ENCODE measurements around a stretch of chr5.

- RRBS: no CpG with 5 or more reads among the region's 3 CpGs
CAGE:
- cytosol, long polyA plus RNA: no peak
- long polyA plus RNA: no peak
- nucleus, long polyA plus RNA: no peak
These were observed 3.7 kb downstream of the PPIC start for GRCh38 chr5:123032678-123033340.

DNA sequence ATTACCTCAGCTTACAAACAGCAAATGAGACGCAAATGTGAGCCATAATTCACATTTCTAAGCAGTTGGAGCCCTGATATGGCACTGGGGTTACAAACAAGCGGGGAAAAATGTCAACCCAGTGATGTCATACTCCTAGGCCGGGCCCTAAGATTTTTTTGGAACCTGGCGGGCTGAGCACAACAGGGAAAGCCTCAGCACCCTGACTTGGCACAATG, 476 bp upstream of the CSNK1G3 start:
- RRBS: no CpG with 5 or more reads among the region's 4 CpGs
CAGE:
- cytosol, long polyA plus RNA: no peak
- long polyA plus RNA: no peak
- nucleus, long polyA plus RNA: no peak

- RRBS: no CpG with 5 or more reads among the region's 8 CpGs
CAGE:
- cytosol, long polyA plus RNA: no peak
- long polyA plus RNA: no peak
- nucleus, long polyA plus RNA: no peak
These were observed 33.5 kb downstream of the CSNK1G3 start for GRCh38 chr5:123545334-123546020.

DNA sequence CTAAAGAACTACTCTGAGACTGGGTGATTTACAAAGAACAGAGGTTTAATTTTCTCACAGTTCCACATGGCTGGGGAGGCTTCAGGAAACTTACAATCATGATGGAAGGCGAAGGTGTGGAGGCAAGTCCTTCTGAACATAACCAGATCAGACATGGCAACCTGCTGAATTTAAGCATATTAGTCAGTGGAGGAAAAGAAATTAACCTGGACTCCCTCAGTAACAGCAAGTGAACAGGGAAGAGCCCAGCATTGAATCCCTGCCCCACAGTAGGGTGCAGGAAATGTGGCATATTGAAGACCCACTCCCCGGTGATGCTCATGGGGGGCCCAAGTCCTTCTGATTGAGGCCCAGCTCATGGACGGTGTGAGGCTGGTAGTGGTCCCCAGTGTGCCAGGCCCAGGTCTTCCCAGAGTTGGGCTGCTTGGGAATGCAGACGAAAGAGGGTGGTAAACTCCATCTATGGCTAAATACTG, 142.8 kb downstream of the CSNK1G3 start:
- RRBS: no CpG with 5 or more reads among the region's 4 CpGs
CAGE:
- cytosol, long polyA plus RNA: no peak
- long polyA plus RNA: no peak
- nucleus, long polyA plus RNA: no peak

- RRBS: no CpG with 5 or more reads among the region's 7 CpGs
CAGE:
- cytosol, long polyA plus RNA: no peak
- long polyA plus RNA: no peak
- nucleus, long polyA plus RNA: no peak
These were observed 85.1 kb downstream of the ZNF608 start for GRCh38 chr5:124661094-124661904.

DNA sequence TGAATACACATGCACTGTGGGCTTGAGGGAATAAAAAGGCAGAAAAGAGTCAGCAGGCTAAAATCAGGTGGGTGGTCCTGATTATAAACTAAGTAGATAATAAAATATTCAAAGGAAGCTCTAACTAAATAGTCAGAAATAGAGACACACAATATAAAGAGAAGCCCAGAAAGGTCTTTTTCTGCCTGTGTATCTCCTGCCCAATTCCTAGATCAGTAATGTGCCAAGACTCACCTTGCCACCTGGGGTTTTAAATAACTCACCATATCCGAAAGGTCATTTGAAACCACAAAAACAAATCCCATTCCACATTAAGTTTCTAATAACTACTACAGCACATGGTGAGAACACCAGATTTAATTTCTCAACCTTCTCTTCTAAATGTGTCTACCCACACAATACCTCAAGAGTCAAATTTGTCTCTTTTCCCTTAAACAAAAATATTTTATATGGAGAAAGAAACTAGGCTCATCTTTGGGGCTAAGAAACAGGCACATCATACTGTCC, 75.3 kb downstream of the ZNF608 start:
- RRBS: no CpG with 5 or more reads among the region's 1 CpG
CAGE:
- cytosol, long polyA plus RNA: no peak
- long polyA plus RNA: no peak
- nucleus, long polyA plus RNA: no peak

- RRBS: no CpG with 5 or more reads among the region's 3 CpGs
CAGE:
- cytosol, long polyA plus RNA: no peak
- long polyA plus RNA: no peak
- nucleus, long polyA plus RNA: no peak
These were observed 124.7 kb upstream of the ZNF608 start for GRCh38 chr5:124871178-124871550.

DNA sequence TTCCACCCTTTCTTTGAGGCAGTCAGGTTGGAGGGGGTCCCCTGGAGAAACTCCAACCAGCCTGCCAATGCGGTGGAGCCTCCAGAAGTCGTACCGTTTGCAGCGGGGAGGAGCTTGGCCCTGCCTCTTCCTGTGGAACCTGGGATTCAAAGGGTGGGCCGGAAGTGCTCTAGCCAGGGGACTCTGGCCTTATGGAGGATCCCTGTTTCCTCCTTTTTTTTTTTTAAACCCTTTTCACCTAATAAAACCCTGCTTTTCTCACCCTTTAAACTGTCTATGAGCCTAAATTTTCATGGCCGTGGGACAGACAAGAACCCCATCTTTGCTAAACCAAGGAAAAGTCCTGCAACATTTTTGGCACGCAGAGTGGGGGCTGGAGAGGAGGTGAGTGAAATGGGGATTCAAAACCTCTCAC, 216.4 kb upstream of the ZNF608 start:
- RRBS: no CpG with 5 or more reads among the region's 7 CpGs
CAGE:
- cytosol, long polyA plus RNA: no peak
- long polyA plus RNA: no peak
- nucleus, long polyA plus RNA: no peak

GRCh38 chr5:125225401-125225641, 478.9 kb upstream of the ZNF608 start:
- RRBS: no CpG with 5 or more reads among the region's 2 CpGs
CAGE:
- cytosol, long polyA plus RNA: no peak
- long polyA plus RNA: no peak
- nucleus, long polyA plus RNA: no peak

GRCh38 chr5:125257616-125258009, 511.2 kb upstream of the ZNF608 start:
- RRBS: no CpG with 5 or more reads among the region's 1 CpG
CAGE:
- cytosol, long polyA plus RNA: no peak
- long polyA plus RNA: no peak
- nucleus, long polyA plus RNA: no peak

DNA sequence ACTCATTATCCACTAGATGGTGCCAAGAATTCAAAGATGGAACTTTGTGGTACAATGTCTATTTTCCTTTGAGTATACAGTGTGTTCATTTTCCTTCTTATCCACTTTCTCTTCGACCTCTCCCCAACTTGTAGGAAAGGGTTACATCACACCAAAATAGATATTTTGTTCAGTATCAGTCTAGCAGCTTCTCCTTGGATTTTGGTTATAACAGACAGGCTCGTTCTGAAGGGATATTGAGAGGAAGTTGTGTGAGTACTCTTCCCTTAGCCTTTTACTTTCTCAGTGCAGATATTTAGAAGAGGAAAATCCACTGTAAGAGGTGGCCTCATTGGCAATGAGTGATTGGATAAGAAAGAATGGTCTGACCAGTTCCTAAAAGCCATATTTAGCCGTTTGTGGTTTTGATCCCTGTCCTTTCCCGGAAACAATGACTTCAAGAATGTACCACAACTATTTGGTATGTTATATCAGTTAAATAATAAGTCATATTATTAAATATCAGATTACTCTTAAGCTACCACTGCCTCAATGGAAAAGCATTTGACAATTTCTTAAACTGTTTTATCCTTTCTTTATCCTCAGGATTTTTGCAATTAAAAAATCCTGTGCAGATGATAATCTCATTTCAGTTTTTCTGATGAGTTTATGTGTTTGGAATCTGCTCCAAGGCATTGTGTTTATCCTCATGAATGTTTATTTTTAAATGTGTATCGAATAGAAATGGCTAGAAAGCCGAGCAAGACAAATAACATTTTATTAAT, 68.9 kb upstream of the GRAMD2B start:
- RRBS: no CpG with 5 or more reads among the region's 6 CpGs
CAGE:
- cytosol, long polyA plus RNA: no peak
- long polyA plus RNA: no peak
- nucleus, long polyA plus RNA: no peak

DNA sequence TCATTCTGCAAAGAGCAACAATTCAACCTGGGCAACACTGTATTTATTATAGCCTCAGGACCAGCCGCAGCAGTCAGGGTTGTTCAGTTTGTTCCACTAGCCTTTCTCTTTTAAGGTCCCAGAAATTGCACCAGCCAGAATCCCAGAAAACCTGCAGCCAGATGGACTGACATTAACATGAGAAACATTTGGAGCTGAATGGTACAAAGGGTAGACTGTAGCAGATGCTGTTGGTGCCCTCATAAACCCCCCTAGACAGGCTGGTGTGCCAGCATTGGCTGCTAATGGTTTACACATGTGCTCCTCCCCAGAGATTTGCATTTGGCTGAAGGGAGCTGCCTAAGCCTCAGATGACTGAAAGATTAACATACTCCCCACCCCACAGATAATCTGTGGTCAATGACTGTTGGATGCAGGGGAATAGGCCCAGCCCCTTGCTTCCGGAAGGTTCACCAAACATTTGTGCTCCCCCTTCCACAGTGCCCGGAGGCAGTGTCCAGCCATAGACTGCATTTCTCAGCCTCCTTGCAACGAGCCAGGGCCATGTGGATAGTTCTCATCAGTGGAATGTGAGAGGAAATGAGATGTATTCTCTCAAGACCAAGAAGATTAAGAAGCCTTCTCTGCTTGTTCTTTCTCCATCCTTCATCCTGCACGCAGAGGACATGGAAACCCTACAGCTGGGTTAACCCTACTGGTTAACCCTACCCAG, 48.7 kb downstream of the TEX43 start:
- RRBS: 17% methylated on average over 1 of the region's 5 CpGs
CAGE:
- cytosol, long polyA plus RNA: no peak
- long polyA plus RNA: no peak
- nucleus, long polyA plus RNA: no peak

GRCh38 chr5:126825565-126826310, 48.8 kb downstream of the LMNB1 start:
- RRBS: no CpG with 5 or more reads among the region's 10 CpGs
CAGE:
- cytosol, long polyA plus RNA: start-site peak on the plus strand at chr5:126826043-126826104, 19 and 41 reads in 2 replicates
- long polyA plus RNA: start-site peak on the plus strand at chr5:126825998-126826103, 17 and 35 reads in 2 replicates
- nucleus, long polyA plus RNA: no peak

DNA sequence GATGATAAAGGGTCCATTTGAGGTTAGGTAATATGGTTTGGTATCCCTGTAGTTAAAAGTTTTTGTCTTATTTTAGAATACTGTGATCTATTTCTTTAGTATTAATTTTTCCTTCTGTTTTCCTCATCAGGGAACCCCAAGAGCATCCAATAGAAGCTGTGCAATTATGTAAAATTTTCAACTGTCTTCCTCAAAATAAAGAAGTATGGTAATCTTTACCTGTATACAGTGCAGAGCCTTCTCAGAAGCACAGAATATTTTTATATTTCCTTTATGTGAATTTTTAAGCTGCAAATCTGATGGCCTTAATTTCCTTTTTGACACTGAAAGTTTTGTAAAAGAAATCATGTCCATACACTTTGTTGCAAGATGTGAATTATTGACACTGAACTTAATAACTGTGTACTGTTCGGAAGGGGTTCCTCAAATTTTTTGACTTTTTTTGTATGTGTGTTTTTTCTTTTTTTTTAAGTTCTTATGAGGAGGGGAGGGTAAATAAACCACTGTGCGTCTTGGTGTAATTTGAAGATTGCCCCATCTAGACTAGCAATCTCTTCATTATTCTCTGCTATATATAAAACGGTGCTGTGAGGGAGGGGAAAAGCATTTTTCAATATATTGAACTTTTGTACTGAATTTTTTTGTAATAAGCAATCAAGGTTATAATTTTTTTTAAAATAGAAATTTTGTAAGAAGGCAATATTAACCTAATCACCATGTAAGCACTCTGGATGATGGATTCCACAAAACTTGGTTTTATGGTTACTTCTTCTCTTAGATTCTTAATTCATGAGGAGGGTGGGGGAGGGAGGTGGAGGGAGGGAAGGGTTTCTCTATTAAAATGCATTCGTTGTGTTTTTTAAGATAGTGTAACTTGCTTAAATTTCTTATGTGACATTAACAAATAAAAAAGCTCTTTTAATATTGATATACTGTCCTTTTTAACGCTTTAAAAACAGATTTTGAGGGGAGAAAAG, 59.4 kb downstream of the LMNB1 start:
- RRBS: no CpG with 5 or more reads among the region's 5 CpGs
CAGE:
- cytosol, long polyA plus RNA: start-site peak on the plus strand centred at position 280 of the sequence, 288 bp wide, 134 and 183 reads in 2 replicates
- long polyA plus RNA: start-site peak on the plus strand centred at position 310 of the sequence, 218 bp wide, 154 and 191 reads in 2 replicates
- nucleus, long polyA plus RNA: start-site peak on the plus strand centred at position 401 of the sequence, 177 bp wide, 47 and 27 reads in 2 replicates

- RRBS: no CpG with 5 or more reads among the region's 12 CpGs
CAGE:
- cytosol, long polyA plus RNA: no peak
- long polyA plus RNA: no peak
- nucleus, long polyA plus RNA: no peak
These were observed 74.4 kb downstream of the LMNB1 start for GRCh38 chr5:126851329-126851839.

DNA sequence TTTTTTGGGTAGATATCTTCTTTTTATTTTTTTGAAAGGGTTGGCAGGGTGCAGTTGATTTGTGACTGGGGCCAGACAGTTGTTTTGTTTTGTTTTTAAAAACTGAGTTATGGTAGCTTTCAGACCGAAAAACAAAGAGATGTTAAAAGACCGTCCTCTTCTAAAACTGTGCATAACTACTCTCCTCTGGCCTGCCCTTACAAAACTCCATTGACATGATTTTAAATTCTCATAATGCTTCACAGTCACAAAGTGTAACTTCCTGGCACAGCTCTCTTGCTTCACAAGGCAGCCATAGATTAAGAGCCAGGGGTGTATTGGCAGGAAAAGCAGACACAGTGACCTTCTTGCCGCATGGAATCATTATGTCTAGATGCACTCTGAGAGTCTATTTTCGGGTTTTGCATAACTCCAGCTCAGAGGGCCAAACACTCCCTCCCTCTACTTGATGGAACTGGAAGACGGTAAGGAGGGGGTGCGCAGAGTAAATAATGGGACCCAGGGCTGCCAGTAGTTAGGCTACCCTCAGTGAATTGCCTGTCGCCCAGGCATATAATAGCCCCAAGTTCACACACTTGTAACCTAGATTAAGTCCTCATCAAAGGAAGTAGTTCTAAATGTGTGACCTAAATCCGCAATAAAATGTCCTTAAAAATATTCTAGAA, 110.1 kb downstream of the MARCHF3 start:
- RRBS: no CpG with 5 or more reads among the region's 8 CpGs
CAGE:
- cytosol, long polyA plus RNA: no peak
- long polyA plus RNA: no peak
- nucleus, long polyA plus RNA: no peak

GRCh38 chr5:126961665-126962351, 68.5 kb downstream of the MARCHF3 start:
- RRBS: no CpG with 5 or more reads among the region's 2 CpGs
CAGE:
- cytosol, long polyA plus RNA: no peak
- long polyA plus RNA: no peak
- nucleus, long polyA plus RNA: no peak

DNA sequence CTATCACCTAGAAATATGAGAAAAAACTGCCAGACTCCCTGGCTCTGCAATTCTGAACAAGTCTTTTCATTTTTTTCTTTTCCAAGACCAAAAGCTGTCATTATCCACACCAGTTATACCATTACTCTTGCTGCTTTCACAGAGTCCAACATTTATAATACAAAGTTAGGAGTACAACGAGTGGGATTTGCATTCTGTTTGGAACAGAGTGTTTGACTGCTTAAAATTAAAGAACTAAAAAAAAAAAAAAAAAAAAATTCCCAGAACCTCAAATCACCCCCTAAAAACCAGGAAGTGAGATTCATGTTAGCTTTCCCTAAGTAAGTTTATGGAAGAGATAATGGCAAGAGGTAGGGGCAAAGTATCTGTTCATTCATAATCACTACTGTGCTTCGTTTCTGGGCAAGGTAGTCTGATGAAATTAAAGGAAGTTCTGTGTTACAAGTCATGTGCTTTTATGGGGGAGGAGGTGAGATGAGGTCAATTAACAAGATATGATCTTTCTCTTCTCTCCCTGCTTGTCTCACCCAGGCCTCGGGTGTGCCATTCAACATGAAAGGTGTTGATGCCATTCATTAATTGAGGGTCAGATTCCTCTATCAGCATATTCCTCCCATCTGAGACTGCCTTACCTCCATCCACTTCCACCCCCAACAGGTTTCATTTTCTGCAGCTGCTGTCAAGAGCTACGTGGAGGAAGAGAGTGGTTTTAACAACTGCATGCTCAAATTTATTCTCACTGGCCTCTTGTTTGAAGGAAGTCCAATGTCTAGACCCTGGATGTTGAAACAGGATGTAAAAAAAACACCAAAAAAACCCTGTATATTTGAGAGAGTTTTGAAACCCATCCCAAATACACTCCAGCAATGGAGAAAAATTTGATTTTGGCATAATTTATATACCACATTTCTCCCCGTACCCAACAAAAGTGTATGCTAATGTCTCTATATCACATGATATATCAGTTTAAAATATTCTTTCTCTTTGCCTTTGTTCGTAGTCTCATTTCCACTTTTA, 58.0 kb downstream of the MARCHF3 start:
- RRBS: no CpG with 5 or more reads among the region's 6 CpGs
CAGE:
- cytosol, long polyA plus RNA: no peak
- long polyA plus RNA: no peak
- nucleus, long polyA plus RNA: no peak

- RRBS: no CpG with 5 or more reads among the region's 4 CpGs
CAGE:
- cytosol, long polyA plus RNA: no peak
- long polyA plus RNA: no peak
- nucleus, long polyA plus RNA: no peak
These were observed 42.3 kb downstream of the MARCHF3 start for GRCh38 chr5:126987995-126988530.

GRCh38 chr5:127229163-127229955, 61.2 kb upstream of the MEGF10 start:
- RRBS: 4% methylated on average over 20 of the region's 62 CpGs
CAGE:
- cytosol, long polyA plus RNA: no peak
- long polyA plus RNA: no peak
- nucleus, long polyA plus RNA: no peak